PC-3 (cell line): ENCODE measurements around the genes MPST and PDXP.

GRCh38 chr22:36923446-36924062 is 10.1 kb downstream of the CSF2RB start:
- RAMPAGE, long total RNA = no peak

DNA sequence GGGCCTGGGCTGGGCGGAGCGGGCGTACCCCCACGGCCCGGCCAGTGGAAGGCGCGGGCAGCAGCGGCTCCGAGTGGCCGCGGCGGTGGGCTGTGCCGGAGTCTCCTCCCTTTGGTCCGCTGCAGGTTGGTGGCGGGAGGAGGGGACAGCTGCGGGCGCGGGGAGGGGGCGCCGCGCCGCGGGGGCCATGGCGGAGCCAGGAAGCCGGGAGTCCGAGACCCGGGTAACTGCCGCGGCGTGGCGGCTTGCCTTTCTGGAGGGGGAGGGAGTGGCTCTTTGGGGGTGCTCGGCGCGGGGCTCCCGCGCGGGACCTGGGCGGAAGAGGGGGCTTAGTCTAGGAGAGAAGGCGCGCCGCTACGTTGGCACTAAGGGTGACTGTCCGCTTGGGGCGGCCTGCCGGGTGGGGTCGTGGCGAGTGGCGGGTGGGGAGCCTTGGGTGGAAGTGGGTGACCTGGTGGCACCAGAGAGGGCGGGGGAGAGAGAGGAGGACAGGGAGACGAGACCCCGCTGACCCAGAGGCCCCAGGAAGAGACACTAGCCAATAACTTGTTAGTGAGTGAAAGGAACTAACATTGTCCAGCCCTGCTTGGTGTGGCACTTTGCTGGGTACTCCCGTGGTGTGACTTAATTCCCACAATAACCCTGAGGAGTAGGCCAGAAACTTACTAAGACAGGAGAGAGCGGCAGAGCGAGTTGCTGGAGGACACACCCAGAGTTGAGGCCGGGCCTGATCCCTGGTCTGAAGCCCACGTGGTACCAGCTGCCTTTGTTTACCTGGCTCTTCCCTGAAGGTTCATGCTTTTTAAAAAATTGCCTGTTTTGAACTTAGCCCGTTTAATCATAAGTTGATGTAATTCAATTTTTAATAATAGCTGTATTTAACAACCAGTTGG is at the start of gene MPST:
MPST (plus strand) TSS at position 93 of the 893 bp plus-strand sequence.
- RAMPAGE, long total RNA = no peak

DNA sequence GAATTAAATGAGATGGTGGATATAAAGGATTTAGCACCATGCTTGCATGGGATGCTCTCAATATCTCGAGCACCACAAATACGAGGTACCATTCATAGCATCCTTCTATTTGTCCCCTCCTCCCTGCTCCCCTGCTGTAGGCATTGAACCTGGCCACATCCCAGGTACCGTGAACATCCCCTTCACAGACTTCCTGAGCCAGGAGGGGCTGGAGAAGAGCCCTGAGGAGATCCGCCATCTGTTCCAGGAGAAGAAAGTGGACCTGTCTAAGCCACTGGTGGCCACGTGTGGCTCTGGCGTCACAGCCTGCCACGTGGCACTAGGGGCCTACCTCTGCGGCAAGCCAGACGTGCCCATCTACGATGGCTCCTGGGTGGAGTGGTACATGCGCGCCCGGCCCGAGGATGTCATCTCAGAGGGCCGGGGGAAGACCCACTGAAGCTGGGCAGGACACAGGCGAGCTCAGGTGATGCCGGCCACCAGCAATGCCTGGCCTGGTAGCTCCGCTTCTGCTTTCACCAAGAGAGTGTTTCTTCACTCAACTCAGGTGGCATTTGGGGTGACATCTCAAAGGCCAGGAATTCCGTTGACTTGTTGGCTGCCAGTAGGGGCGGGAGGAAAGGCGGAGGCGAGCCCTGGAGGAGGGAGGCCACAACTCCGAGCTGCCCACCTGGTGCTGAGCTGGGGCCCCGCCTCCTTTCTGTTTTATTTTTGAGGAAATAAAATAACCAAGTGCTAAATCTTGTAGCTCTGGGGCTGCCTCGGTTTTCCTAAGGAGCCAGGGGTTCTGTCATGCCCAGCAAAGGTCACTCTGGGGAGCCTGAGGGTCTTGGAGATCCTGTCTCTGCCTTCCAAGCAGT is 9.8 kb downstream of the MPST start:
- RAMPAGE, long total RNA = no peak

- RAMPAGE, long total RNA = no peak
Measured at GRCh38 chr22:37121727-37122852, 12.6 kb upstream of the TMPRSS6 start.

GRCh38 chr22:37163843-37164357 is 14.2 kb upstream of the IL2RB start:
- RAMPAGE, long total RNA = no peak

GRCh38 chr22:37170182-37170545 is 17.9 kb downstream of the C1QTNF6 start:
- RAMPAGE, long total RNA = no peak

DNA sequence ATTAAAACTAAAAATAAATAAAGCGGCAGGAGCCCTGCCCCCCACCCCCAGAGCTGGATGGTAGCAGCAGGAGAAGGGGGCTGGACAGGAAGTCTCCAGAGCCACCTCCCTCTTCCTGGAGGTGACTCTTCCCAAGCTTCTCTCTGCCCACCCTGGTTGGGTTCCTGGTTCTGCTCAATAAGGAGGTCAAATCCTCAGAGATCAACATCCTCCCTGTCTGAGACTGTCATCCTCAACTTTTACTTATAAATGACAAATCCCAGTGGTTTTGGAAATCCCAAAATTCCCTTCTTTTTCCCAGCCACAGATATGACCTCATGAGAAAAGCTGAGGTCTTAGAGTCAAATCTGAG is 1.0 kb downstream of the C1QTNF6 start:
- RAMPAGE, long total RNA = no peak

DNA sequence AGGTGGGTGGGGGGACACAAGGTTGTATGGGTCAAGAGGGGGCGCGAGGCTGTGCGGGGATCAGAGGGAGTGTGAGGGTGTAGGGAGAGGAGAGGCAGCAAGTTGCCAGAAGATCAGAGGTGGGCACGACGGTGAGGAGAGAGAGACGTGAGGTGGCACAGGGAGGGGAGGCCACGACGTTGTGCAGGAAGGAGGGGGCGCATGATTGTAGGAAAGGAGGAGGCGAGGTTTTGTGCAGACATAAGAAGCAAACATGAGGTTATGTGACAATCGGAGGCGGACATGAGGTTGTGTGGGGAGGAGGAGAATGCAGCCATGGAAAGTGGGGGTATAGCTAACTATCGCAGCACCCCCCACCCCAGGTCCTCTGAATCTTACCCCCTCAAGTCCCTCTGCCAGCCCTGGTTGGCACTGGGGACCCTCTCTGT is 12.7 kb downstream of the RAC2 start:
- RAMPAGE, long total RNA = no peak

DNA sequence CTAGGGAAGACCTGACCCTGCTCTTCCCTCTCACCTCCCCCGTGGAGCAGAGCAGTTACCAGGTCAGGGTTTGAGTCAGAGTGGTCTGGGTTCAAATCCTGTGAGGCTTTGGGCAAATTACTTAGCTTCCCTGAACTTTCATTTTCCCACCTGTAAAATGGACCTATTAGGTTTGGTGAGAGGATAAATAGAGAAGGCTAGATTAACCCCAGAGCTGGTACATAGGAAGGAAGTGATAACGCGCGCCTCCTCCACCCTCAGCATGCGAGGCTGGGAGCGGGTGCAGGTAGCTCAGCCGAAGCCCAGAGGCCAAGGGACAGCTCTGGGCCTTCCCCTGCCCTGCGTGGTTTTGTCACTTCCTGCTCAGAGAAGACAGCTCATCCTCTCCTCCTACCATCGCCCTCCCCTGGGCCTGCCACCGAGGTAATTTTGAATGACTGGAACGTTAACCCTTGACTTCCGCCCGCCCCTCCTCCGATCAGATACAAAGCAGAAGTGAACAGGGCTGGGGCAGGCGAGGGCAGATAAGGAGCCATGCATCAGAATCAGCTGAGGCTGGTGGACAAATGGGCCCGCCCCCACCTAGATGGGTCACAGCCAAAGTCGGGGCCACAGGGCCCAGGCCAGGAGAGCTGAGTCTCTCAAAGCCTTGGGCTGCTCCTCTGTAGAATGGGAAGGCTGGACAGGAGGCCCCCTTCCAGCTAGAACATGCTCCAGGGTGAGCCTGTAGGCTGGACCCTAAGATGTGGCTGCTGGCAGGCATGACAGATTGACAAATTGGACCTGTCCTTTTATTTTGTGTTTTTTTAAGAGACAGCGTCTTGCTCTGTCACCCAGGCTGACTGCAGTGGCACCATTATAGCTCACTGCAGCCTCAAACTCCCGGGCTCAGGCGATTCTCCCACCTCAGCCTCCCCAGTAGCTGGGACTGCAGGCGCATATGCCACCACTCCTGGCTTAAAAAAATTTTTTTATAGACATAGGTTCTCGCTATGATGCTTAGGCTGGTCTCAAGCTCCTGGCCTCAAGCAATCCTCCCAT is 1.5 kb downstream of the RAC2 start:
- RAMPAGE, long total RNA = no peak

- RAMPAGE, long total RNA = no peak
Measured at GRCh38 chr22:37267026-37267893, 15.0 kb upstream of the CYTH4 start.

- RAMPAGE, long total RNA = no peak
Measured at GRCh38 chr22:37274253-37275114, 7.8 kb upstream of the CYTH4 start.

GRCh38 chr22:37284082-37284788 is 1.9 kb downstream of the CYTH4 start:
- RAMPAGE, long total RNA = no peak

- RAMPAGE, long total RNA = no peak
Measured at GRCh38 chr22:37303728-37304488, 21.6 kb downstream of the CYTH4 start.

- RAMPAGE, long total RNA = no peak
Measured at GRCh38 chr22:37379964-37380456, 47.3 kb downstream of the ELFN2 start.

GRCh38 chr22:37508734-37509324 is 10.4 kb downstream of the CARD10 start:
- RAMPAGE, long total RNA = no peak

GRCh38 chr22:37541672-37542396 is 18.4 kb upstream of the CDC42EP1 start:
- RAMPAGE, long total RNA = no peak

GRCh38 chr22:37545185-37545667 is 15.1 kb upstream of the CDC42EP1 start:
- RAMPAGE, long total RNA = no peak

- RAMPAGE, long total RNA = no peak
Measured at GRCh38 chr22:37567126-37567603, 6.9 kb downstream of the CDC42EP1 start.

DNA sequence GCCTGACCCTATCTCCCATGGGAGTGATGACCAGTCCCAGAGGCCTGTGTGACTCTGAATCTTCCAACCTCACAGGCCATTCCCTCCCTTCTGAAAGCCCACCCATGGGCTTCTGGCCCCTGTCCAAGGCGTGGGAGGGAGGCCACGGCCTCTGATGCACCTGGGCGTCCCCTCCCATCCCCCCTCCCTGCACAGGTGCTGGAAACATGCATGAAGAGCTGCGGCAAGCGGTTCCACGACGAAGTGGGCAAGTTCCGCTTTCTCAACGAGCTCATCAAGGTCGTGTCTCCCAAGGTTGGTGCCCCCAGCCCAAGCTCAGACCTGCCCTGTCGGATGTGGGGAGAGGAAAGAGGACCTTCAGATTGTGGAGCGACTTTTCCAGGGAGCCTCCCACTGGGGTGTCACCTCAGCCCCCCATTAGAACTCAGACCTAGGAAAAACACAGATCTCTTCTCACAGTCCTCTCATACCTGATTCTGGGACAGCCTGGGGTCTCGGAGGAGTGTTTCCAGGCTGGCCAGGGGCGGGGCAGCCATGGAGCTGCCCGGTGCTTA is 9.7 kb downstream of the GGA1 start:
- RAMPAGE, long total RNA = no peak

- RAMPAGE, long total RNA = no peak
Measured at GRCh38 chr22:37658003-37658803, at the start of gene PDXP. TSS of gene PDXP (plus strand) at chr22:37658723.